ENCODE data around the gene PCBD1.

- PRO-cap, 2 experiments = no peak in any of the 2 experiments
- RAMPAGE, long total RNA, 4 experiments = no peak in any of the 4 experiments
Measured at GRCh38 chr10:70209022-70209497, 24.2 kb downstream of the PPA1 start.

GRCh38 chr10:70255188-70255536 is 21.9 kb upstream of the PPA1 start:
- PRO-cap, 2 experiments = no peak in any of the 2 experiments
- RAMPAGE, long total RNA, 4 experiments = no peak in any of the 4 experiments

DNA sequence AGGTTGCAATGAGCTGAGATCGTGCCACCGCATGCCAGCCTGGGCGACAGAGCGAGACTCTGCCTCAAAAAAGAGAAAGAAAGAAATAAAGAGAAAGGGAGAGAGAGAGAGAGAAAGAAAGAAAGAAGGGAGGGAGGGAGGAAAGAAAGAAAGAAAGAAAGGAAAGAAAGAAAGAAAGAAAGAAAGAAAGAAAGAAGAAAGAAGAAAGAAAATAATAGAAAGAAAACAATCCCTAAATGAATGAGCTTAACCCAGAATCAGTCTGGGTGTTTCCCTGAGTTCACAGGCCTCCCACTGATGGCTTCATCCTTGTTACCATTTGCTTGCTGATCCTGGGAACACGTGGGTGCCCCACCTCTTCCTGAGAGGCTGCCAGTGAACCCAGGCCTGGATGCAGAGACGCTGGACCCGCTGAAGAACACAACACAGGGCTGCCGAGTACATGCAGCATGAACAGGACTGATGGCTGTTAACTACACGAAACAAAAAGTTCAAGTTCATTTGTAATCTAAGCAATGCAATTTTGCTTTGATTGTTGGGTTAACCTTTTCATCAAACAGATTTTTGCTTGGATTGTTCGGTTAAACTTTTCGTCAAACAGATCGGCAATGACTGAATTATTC is 11.6 kb downstream of the NPFFR1 start:
- PRO-cap, 2 experiments = no peak in any of the 2 experiments
- RAMPAGE, long total RNA, 4 experiments = no peak in any of the 4 experiments

- PRO-cap, 2 experiments = no peak in any of the 2 experiments
- RAMPAGE, long total RNA, 4 experiments = no peak in any of the 4 experiments
Measured at GRCh38 chr10:70477604-70478205, 862 bp upstream of the PALD1 start.

GRCh38 chr10:70558696-70559810 is 43.5 kb downstream of the PRF1 start:
- PRO-cap, 2 experiments = peak in 1 of 2 experiments; most common plus-strand start chr10:70559287 (in 1)
- RAMPAGE, long total RNA, 4 experiments = no peak in any of the 4 experiments

- PRO-cap, 2 experiments = peak in 2 of 2 experiments; most common plus-strand start chr10:70888016 (in 1); most common minus-strand start chr10:70887880 (in 2)
- RAMPAGE, long total RNA, 4 experiments = start-site peak on the minus strand in 4 of 4 experiments, at chr10:70888534-70888583 at its widest, 143 to 1,167 reads per replicate
Measured at GRCh38 chr10:70887786-70888846, at the start of gene PCBD1. Gene PCBD1, minus strand, starts transcription at chr10:70888565.

- PRO-cap, 2 experiments = no peak in any of the 2 experiments
- RAMPAGE, long total RNA, 4 experiments = no peak in any of the 4 experiments
Measured at GRCh38 chr10:71244373-71245208, 32.2 kb downstream of the UNC5B start.

DNA sequence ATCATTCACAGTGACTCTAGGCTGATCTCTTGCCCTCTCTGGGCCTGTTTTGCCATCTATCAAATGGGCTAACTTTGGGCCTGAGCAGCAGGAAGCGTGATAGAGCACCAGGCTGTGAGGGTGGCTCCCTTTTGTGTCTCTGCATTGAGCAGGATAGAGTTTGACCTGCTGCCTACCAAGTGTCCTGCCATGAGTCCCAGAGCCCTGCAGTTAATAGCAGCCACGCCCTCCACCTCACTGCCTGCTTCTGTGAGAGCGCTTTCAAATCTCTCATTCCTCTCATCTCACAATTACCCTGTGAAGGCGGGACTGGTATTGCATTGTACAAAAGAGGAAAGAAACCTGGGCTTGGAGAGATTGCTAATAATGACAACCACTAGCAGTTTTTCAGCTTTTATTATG is 39.8 kb downstream of the UNC5B start:
- PRO-cap, 2 experiments = no peak in any of the 2 experiments
- RAMPAGE, long total RNA, 4 experiments = no peak in any of the 4 experiments

DNA sequence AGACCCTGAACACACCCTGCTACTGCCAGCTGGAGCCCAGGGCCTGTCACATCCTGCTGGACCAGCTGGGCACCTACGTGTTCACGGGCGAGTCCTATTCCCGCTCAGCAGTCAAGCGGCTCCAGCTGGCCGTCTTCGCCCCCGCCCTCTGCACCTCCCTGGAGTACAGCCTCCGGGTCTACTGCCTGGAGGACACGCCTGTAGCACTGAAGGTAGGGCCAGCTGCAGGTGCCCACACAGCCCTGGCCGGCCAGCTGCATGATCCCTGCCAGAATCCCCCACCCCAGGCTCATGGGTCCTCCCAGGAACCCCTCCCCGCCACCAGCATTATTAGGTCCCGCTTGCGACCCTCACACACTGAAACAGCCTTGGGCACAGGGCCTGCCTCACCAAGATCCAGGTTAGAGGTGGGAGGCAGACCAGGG is 25.3 kb upstream of the SLC29A3 start:
- PRO-cap, 2 experiments = no peak in any of the 2 experiments
- RAMPAGE, long total RNA, 4 experiments = no peak in any of the 4 experiments

GRCh38 chr10:71314207-71315142 is 4.6 kb upstream of the SLC29A3 start:
- PRO-cap, 2 experiments = no peak in any of the 2 experiments
- RAMPAGE, long total RNA, 4 experiments = no peak in any of the 4 experiments

GRCh38 chr10:71475514-71476132 is 78.9 kb downstream of the CDH23 start:
- PRO-cap, 2 experiments = no peak in any of the 2 experiments
- RAMPAGE, long total RNA, 4 experiments = no peak in any of the 4 experiments

DNA sequence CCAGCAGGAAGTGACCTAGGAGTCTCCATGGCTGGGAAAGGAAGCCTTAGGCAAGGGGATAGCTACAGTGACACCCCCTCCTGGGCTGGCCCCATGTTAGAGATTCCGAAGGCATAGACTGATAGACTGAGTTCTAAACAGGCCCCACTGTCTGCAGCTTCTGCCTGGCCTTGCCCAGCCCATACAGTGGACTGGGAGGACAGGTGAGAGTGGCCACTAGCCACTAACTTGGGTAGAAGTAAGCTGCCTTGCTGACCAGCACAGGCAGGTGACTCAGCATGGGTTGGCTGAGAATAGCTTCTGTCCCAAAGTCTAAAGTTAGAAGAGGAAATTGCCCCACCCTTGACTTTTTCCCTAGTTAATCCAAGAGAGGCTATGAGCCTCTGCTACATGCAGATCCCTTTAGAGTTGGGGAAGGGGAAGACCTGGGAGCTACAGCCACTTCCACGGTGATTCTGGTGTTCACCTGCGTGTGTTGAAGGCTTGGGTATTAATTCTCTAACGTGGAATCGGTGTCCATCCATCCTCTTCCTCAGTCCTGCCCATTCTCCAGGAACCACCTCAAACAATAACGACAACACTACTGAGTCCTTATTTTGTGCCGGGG is 106.1 kb downstream of the C10orf105 start:
- PRO-cap, 2 experiments = peak in 2 of 2 experiments; most common plus-strand start position 405 of the sequence (in 2); most common minus-strand start position 193 of the sequence (in 1)
- RAMPAGE, long total RNA, 4 experiments = no peak in any of the 4 experiments

DNA sequence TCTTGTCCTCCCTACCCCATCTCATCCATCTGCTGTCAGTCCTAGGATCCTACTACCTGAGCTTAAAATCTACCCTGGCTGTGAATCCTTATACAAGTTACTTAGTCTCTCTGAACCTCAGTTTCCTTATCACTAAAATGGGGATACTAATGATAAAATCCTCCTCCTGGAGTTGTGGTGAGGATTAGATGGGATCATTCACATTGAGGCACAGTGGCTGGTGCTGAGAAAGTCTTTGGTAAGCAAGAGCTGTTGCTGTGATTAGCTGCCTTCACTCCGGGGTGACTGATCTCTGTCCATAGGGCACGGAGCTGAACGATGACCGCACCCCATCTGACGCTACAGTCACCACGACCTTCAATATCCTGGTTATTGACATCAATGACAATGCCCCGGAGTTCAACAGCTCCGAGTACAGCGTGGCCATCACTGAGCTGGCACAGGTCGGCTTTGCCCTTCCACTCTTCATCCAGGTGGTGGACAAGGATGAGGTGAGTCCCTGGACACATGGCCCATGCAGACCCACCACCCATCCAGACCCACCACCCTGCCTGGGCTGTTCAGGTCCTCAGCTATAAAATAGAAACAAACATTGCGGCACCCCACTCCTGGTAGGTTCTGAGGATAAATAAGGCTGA is 102.6 kb downstream of the C10orf105 start:
- PRO-cap, 2 experiments = no peak in any of the 2 experiments
- RAMPAGE, long total RNA, 4 experiments = no peak in any of the 4 experiments

DNA sequence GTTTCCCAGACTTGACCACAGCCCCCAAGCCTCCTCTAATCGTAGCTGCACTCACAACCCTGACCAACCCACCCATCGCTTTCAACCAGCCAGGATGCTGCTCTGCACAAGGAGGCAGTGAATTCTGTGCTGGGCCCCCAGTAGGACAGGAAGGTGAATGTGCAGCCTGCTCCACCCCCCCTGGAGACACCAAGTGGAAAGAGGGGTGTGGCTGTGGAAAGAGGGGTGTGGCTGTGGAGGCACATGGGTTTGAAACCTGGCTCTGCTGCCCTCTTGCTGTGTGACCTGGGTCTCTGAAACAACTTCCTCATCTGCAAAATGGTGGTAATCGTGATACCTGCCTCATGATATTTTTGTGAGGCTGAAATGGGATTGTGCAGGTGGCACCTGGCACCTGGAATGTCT is 35.3 kb downstream of the C10orf105 start:
- PRO-cap, 2 experiments = no peak in any of the 2 experiments
- RAMPAGE, long total RNA, 4 experiments = no peak in any of the 4 experiments

DNA sequence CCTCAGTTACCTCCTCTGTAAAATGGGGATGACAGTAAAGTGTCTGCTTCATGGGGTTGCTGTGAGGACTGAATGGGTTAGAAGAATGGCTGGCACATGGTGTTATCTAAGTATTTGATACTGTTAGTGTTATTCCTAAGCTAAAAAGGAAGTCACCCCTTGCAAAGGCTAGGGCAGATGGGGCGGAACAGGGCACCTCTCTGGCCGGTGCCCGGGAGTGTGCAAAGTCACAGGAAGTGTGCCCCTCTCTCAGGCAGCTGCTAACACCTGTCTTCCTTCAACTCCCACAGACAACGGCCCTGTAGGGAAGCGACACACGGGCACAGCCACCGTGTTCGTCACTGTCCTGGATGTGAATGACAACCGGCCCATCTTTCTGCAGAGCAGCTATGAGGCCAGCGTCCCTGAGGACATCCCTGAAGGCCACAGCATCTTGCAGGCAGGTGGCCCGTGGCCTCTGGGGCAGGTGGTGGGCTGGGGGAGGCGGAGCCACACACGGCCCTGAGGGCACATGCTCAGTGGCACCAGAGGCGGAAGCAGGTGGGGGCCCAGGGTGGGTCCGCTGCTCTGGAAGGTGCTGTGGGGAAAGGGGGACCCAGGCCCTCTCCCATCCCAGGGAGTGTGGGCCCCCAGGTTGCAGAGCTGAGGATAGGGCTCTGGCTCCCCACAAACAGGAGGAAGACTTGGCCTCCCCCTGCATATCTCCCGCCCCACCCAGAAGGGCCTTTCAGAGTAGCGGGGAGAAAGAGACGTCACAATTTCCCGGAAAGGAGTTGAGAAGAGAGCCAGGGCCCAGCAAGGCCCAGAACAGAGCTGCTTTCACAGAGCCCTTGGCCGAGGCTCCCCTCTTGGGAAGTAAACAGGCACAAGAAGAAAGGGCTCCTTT is 7.0 kb downstream of the C10orf105 start:
- PRO-cap, 2 experiments = peak in 1 of 2 experiments; most common plus-strand start position 757 of the sequence (in 1); most common minus-strand start position 672 of the sequence (in 1)
- RAMPAGE, long total RNA, 4 experiments = no peak in any of the 4 experiments

GRCh38 chr10:71737109-71737573 is 17.6 kb upstream of the C10orf105 start:
- PRO-cap, 2 experiments = no peak in any of the 2 experiments
- RAMPAGE, long total RNA, 4 experiments = no peak in any of the 4 experiments

GRCh38 chr10:71741158-71741708 is 21.7 kb upstream of the C10orf105 start:
- PRO-cap, 2 experiments = no peak in any of the 2 experiments
- RAMPAGE, long total RNA, 4 experiments = no peak in any of the 4 experiments

- PRO-cap, 2 experiments = no peak in any of the 2 experiments
- RAMPAGE, long total RNA, 4 experiments = no peak in any of the 4 experiments
Measured at GRCh38 chr10:71755191-71755980, 17.9 kb downstream of the VSIR start.

- PRO-cap, 2 experiments = no peak in any of the 2 experiments
- RAMPAGE, long total RNA, 4 experiments = no peak in any of the 4 experiments
Measured at GRCh38 chr10:71766678-71766920, 6.7 kb downstream of the VSIR start.

- PRO-cap, 2 experiments = no peak in any of the 2 experiments
- RAMPAGE, long total RNA, 4 experiments = no peak in any of the 4 experiments
Measured at GRCh38 chr10:71816126-71817079, 34.6 kb downstream of the PSAP start.